NT2/D1 (cell line): ENCODE measurements around the genes ZSCAN20, SMIM12 and AGO1.

- RRBS, 2 experiments = no CpG with 5 or more reads among the region's 1 CpG
These were observed 23.0 kb upstream of the A3GALT2 start for GRCh38 chr1:33343903-33344330.

DNA sequence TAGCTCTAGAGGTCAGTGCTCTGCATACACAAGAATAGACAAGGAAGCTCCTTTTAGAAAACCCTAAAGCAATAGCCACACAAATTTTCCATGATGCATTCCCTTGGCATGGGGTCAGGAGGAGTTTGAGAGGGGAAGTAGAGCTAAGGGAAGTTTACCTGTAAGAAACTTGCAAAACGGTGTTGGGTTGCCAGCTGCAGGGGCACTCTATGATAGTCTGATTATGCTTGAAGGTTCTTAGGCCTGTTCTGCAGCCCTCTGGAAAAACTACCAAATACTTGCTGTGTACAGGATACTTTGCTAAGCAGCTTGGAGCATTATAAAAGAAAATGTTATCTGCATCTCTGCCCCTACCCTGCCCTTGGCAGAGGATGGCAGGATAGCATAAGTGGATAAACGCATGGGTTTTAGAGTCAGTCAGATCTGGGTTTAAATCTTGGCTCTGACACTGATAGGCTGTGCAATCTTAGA, 39.1 kb upstream of the A3GALT2 start:
- RRBS, 2 experiments = no CpG with 5 or more reads among the region's 2 CpGs

DNA sequence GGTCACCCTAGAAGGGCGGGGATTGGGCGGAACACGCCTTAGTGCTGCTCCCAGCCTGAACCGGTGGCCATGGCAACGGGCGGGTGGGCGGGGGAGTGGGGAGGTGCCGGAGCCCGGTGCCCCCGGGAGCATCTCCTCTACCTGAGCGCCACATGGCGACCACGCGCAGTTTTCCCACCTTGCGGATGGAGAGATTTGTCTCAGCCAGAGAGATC, 175 bp upstream of the PHC2 start:
- RRBS, 2 experiments = under 1 to 1% methylated on average over 4 of the region's 15 CpGs

GRCh38 chr1:33472111-33472899, at the start of gene ZSCAN20:
Gene ZSCAN20, plus strand, starts transcription at chr1:33472645.
- RRBS, 2 experiments = under 1 to 1% methylated on average over 12 to 14 of the region's 40 CpGs

DNA sequence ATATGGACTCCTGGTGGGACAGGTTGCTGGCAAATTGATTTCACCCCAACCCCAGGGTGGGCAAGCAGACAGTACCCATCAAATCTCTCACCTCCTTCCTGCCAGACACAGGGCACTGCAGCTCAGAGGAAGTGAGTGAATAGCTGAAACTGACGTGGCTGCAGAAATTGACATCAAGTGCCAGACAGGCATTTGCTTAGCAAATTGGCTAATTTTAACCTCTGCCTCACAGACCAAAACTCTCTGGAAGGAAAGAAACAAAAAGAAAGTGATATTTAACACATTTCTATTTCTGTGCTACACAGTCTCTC, 39.0 kb downstream of the HMGB4 start:
- RRBS, 2 experiments = no CpG with 5 or more reads among the region's 1 CpG

DNA sequence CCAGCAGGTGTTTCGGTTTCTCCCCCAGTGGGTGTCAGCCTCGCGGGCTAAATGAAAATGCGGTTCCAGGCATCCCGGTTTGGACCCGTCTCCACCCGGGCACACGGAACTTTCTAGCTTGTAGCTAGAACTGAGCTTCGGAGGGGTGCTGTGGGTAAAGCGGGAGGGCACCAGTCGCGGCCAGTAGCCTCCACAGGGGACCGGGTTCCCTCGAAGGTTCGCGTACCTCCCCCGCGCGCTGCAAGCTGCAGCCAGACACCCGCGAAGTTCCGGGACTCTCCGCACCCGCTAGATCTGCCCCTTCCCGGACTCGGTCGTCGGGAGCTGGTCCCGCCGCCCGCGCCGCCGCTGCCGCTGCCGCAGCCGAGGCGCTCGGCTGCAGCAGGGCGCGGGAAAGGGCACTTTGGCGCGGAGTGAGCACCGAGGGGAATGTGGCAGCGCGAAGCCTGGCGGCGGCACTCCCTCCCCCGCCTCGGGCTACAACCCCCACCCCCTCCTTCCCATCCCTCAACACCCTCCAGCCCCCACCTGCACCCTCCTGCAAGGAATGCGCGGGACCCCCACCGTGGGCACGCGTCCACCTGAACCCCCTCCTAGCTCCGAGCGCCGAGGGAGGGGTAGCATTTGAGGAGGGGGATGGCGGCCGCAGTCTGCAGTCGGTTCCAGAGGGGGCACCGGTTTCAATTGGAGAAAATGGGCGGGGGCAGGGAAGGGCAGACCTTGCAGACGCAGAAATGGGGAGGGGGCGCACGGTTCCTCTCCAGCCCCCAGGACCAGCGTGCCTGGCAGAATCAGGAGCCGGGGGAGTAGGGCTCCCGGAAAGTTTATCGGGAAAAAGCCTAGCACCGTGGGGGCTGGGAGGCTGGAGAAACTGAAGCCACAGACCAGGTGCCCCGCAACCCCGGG, 1.1 kb downstream of the CSMD2 start:
- RRBS, 2 experiments = 1 to 2% methylated on average over 20 to 22 of the region's 73 CpGs

GRCh38 chr1:34842866-34844147, 16.2 kb downstream of the SMIM12 start:
- RRBS, 2 experiments = 60 to 64% methylated on average over 3 of the region's 18 CpGs

DNA sequence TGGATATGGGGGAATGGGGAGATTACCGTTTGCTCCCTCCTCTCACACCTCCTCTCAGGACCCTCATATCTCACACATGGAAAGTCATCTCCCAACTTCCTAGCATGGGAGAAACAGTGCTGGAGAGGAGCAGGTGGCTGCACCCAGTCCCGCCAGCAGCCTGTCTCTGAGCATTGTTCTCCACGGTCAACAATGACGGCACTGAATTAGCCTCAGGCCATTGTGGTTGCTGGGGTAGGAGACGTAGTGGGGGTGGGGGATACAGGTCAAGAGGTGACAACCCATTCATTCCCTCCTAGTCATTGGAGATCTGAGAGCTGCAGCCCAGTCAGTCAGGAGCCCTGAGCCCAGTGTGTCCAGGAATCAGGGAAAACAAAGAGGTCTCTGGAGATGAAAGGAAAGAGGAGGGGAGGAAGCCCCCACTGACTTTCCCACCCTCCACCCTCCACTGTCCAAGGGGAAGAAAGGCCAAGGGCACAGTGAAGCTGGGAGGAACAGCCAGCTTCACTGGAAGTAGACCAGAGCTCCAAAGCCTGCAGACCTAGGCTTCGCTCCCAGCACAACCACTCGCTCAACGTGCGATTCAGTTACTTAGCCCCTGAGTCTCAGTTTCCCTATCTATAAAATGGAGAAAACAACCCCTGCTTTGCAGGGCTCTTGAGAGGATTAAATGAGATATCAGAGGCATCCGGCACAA, 15.3 kb downstream of the SMIM12 start:
- RRBS, 2 experiments = no CpG with 5 or more reads among the region's 10 CpGs

GRCh38 chr1:34859407-34860222, at the start of gene SMIM12:
Gene SMIM12, minus strand, starts transcription at chr1:34859749.
- RRBS, 2 experiments = under 1 to 1% methylated on average over 24 to 31 of the region's 48 CpGs

- RRBS, 2 experiments = no CpG with 5 or more reads among the region's 18 CpGs
These were observed 438 bp upstream of the SFPQ start for GRCh38 chr1:35193239-35193926.

DNA sequence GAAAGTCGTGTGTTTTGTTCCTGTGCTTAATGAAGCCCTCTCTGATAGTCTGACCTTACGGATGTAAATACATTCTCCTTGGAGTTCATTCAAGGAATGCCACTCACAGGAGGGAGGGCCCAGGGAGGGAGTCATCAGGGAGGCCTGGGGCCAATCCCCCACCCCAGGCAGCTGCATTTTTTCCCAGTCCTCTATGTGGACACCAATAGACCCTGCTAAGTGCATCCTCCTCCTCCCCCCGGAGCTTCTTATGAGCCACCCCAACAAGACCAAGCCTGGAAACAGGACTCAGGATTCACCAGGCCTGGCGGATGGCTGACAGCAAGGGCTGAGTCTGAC, 17.3 kb upstream of the SFPQ start:
- RRBS, 2 experiments = no CpG with 5 or more reads among the region's 4 CpGs

DNA sequence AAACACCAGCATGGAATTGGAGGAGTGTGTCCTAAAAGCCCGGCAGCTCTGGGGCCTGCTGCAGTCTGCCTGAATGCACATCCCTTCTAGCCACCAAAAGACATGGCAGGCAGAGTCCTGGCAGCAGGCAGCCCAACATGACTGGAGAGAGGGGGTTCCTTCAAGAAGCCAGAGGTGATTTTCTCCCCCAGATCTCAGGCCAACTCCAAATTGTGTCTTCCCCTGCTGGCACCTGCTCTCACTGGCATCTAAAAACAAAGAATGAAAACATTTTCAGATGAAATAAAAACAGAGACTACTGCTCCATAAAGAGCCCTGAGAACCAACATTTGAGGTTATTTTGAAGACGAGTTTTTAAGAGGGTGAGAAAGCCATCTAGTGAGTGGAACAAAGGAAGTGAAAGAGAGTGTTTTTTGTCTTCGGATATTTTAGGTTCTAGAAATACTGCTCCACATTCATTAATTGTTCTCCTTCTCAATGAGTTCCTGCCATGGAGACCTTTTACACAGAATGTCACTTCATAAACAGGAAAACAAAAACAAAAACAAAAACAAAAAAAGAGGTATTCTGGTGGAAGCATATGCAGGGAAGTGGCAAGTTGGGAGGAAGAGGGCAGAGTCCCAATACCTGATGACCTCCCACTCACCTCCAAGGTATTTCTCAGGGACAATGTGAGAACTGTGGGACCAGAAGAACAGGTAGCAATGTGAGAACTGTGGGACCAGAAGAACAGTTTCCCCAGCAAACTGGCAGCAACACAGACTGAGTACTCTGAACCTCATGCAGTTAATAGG, 50.1 kb downstream of the KIAA0319L start:
- RRBS, 2 experiments = no CpG with 5 or more reads among the region's 3 CpGs

- RRBS, 2 experiments = 45 to 51% methylated on average over 3 of the region's 23 CpGs
These were observed 3.1 kb downstream of the C1orf216 start for GRCh38 chr1:35715160-35716417.

DNA sequence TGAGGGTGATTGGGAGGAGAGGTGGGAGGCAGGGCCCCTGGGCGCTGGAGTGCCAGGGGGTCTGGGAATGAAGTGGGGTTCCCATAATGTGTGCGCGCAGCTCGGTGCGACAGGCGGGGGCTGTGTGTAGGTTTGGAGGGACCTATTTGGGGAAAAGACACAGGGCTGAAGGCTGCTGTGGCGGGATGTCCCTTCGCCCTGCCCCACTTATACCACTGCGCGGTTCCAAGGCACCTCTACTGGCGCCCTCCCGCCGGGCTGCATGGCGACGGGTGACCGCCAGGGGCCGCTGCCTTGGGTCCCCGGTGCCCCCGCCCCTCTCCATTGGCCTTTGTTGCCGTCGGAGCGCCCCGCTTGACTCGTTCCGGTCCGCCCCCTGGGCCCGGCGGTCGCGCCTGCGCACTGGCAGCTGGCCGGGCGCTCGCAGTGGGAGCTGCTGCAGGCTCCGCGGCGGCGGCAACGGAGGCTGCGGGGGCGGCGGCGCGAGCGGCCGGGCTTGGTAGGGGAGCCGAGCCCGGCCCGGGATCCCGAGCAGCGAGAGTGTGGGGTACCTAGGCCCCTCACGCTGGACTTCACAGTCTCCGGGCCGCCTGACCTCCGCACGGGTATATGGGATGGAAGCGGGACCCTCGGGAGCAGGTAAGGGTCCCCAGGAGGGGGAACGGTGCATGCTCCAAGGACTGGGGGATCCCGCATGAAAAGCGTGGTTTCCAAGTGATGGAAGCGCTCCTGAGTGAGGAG, at the start of gene AGO1:
AGO1 (plus strand) TSS at position 402 of the 741 bp plus-strand sequence.
- RRBS, 2 experiments = under 1 to 1% methylated on average over 31 of the region's 62 CpGs

GRCh38 chr1:36108926-36109564, 16.0 kb downstream of the COL8A2 start:
- RRBS, 2 experiments = no CpG with 5 or more reads among the region's 13 CpGs

- RRBS, 2 experiments = no CpG with 5 or more reads among the region's 24 CpGs
These were observed 288 bp upstream of the MAP7D1 start for GRCh38 chr1:36155737-36156006.

DNA sequence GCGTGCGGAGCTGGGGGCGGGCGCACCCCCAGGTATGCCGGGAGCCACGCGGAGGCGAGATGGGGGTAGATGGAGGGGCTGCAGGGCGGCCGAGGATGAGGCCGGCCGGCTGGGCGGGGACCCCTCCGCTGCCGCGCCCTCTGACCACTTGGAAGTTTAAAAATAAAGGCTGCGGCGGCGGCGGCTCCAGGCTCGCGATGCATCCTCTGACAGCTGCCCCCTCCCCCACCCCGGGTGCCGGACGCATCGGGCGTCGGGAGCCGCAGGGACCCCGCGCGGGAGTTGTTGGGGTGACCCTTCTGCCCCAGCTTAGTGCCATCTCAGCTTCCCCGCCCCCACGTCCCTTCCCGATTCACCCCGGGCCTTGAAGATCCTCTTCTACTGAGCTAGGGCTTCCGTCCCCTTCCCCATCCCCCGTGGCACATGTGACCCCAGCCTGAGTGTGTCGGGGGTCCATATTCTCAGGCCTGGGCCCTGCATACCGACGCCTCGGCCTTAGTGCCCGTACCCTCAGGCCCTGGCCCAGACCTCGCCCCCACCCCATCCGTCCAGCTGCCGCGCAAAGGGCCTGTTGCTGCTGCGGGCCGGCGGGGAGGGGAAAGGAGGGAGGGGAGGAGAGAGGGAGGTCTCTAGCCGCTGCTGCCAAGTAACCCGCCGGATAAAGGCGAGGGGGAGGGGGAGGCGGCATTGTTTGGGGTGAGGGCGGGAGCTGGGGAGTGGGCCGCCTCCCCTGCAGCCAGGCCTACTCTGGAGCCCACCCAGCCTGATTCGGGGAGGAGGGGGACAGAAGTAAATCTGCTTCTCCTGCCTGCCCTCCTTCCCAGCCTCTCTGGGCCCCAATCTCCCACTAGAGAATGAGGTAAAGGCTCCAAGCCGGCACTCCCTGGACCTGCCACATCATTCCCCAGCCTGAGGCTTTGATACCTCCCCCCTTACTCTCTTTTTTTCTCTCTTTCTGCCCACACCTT, 756 bp downstream of the MAP7D1 start:
- RRBS, 2 experiments = under 1 to 3% methylated on average over 12 to 23 of the region's 59 CpGs

DNA sequence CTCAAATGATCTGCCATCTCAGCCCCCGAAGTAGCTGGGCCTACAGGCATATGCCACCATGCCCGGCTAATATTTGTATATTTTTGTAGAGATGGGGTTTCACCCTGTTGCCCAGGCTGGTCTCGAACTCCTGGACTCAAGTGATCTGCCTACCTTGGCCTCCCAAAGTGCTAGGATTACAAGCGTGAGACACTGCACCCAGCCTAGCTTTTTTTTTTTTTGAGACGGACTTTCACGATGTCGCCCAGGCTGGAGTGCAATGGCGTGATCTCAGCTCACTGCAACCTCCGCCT, 34.1 kb downstream of the MAP7D1 start:
- RRBS, 2 experiments = no CpG with 5 or more reads among the region's 9 CpGs

- RRBS, 2 experiments = no CpG with 5 or more reads among the region's 9 CpGs
These were observed 1.3 kb upstream of the THRAP3 start for GRCh38 chr1:36223045-36223318.

DNA sequence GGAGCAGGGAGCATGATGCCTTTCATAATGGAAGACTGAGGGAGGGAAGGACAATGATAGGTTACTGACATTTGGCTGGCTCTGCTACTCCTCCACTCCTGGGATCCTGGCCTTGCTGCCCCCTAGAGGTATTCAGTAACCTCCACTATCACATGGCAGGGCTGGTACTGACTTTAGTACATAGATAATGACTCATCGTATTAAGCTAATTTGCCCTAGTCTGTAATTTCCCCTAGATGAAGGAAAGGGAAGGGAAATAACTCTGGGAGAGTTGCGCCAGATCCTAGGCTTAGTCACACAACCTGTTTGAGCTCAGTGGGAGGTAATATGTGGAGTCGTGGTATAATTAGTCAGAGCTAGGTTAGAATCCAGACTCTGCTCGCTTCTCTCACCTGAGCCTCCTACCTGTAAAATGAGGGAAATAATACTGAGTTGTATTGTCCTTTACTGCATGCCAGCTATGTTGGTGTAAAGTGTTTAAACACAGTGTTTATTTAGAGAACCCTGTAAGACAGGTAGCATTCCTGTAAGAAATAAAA, 6.2 kb upstream of the SH3D21 start:
- RRBS, 2 experiments = no CpG with 5 or more reads among the region's 4 CpGs